Left lung (tissue), 1 donor: ENCODE data around the gene AMN.

DNA sequence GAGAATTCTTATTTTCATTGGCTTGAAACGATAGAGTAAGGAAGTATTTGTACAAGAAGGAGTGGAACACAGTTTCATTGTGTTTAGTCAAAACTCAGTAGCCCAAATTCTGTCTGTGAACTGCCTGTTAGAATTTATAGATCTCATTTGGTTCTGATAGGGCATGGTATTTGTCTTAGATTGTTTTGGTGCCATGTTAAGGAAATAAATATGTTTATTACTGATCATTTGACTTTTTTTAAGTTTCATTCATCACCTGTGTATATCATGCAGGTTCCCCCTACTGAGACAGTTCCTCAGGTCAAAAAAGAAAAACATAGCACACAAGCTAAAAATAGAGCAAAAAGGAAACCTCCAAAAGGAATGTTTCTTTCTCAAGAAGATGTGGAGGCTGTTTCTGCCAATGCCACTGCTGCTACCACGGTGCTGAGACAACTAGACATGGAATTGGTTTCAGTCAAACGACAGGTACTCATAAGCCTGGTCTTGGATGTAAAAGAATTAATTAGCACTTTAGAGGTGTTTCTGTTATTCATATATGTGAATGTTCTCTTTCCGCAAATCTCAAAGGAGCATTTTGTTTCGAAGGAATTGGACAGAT lies 63.0 kb upstream of the TRAF3 start:
- PRO-cap = no peak

DNA sequence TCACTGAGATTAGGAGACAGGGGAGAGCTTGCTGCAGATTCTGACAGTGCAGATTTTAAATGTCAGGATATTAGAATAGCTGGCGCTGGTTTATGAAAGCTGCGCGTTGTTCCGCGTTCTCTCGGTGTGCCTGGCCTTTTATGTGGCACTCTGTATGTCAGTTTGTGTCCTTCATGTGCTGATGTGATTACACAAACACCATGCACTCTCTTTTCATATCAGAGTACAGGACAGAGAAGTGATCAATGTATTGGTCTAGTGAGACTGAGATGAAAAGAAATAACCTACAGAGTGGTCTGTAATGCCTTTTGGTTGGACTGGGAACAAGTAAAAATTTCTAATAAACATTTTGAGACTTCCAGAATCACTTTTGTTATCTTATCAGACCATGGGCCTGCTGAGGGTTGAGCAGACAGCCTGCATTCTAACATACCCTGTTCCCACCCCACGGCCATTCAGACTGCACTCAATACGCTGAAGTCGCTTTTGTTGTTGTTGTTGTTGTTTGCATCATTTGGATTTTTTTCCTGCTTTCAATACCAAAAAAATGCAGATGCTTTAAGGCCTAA lies 49.7 kb upstream of the TRAF3 start:
- PRO-cap = no peak

GRCh38 chr14:102773157-102773458 lies 4.1 kb upstream of the TRAF3 start:
- PRO-cap = no peak

DNA sequence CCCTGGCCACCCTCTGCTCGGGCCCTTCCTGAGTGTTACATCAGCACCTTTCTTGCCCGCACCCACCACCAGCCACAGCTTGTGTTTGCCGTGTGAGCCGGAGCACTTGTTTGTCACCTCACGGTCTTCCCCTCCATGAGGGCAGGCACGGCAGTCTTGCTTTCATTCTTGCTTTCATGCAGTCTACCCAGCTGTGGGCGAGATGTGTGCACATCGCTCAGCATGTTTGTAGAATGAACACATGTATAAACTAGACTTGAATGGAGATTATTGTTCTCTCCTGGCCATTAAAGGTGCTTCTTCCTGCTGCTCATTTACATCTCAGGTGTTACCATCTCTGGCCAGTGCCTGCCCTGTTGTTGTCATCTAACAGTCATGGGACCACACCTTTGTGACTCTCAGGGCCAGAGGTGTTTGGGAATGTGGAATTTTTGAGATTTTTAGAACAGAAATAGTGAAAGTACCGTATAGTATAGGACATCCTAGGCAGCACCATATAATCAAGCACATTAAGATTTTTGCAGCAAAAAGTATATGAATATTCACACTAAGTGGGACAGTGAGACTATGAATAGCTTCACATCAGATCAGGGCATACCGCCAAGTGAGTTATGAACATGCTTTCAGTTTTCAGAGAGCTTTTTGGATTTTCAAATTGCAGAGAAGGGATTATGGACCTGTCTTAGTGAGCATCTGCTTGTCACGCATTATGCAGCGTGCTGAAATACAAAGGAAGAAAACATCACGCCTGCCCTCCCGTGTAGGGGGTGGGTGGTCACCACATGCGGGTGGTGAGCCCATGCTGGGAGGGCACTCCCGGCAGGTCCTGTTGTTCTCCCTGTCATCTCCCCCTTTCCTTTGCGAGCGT lies 42.3 kb downstream of the TRAF3 start:
- PRO-cap = no peak

DNA sequence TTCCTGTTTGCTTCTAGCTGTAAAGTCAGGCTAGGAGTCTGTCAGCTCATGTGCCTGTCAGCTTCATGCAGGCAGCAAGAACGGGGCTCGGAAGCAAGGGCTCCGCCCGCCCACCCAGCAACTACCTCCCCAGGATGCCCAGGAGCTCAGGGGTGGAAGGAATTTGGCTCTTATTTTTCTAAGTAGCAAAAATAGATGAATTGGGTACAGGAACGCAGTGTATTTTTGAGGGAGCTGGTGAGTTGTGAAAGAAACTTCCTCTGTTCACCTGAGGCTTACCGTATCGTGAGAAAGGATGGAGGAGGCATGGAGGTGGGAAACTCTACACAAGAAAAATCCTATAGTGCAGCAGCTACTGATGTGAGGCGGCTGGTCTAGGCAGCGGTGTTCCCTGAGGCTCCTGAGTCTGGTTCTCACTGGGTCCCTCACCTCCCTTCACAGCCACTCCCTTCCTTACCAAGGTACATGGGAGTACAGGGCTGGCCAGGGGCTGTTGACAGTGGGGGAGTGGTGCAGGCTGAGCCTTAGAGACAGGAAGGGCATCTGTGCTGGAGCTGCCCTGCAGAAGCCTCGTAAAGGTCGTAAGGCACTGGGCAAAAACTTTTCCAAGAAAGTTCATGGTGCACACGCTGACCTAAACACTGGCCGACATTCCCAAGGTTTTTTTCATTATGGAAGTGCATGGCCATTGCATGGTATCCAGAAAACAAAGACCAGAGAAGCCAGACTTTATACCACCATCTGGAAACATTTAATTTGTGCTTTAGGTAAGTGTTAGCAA lies 54.3 kb upstream of the AMN start:
- PRO-cap = no peak

DNA sequence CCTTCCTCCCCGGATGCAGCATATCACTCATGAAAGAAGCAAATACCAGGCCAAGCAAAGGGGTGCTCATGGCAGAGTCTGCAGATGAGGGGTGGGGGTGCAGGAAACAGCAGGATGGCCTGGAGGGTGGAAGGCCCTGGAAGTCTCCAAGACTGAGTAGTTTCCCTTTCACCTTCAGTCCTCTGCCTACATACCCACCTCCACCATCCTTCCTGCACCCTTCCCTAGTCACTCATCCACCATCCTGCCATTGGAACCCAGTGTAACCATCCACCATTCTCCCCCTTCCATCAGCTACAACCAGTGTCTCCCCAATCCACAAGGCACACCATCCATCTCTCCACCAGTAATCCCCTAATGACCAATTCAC lies 4.4 kb upstream of the AMN start:
- PRO-cap = no peak

GRCh38 chr14:102922057-102923193 lies at the start of gene AMN:
AMN (plus strand) TSS chr14:102922663.
- PRO-cap = no peak

DNA sequence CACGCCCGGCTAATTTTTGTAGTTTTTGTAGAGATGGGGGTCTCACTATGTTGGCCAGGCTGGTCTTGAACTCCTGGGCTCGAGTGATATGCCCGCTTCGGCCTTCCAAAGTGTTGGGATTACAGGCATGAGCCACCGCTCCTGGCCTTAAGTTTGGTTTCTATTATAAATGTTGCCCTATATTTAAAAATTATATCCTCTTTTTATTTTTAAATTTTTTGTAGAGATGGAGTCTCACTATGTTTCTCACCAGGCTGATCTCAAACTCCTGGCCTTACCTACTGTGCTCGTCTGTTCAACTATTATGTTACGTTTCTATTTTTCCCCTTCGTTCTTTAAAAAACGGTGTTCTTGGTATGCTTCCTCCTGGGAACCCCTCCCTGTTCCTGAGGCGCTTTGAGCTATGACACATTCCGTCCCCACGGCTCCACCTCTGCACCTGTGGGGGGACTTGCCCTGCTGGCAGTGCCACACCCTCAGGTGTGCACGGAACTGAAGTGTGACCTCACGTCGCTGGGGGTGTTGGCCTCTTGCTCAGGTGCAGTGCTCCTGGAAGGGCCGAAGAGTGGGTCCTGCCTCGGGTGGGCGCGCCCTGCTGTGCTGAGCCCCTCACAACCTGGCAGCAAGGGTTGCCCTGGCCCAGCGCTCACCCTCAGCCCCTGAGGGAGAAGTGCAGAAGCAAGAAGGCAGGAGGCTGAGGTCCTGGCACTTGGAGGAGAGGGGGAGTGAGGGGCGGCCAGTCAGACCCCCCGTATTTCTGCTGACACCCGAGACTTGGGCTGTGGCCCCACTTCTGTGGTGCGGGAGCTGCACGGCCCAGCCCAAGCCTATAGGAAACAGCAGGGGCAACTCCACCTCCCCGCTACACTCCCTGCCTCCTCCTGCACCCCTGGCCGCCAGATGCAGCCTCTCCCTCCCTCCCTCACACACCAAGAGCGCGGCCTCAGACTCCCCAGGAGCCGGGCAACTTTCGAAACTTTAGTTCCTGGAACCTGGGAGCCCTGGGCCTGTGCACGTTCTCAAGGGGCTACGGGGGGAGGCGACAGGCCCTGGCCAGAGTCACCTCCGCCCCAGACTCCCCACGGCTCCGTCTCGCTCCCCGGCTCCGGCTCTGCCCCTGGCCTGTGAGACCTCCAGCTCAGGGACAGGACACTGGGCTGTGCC lies 5.0 kb downstream of the AMN start:
- PRO-cap = bidirectional peak, plus-strand start at position 528 of the sequence, minus-strand start at position 388 of the sequence

GRCh38 chr14:102966458-102967409 lies 44.3 kb downstream of the AMN start:
- PRO-cap = no peak

- PRO-cap = no peak
Observed at GRCh38 chr14:102970028-102970568, 47.6 kb downstream of the AMN start.

GRCh38 chr14:103100080-103100792 lies 5.7 kb downstream of the EXOC3L4 start:
- PRO-cap = no peak

DNA sequence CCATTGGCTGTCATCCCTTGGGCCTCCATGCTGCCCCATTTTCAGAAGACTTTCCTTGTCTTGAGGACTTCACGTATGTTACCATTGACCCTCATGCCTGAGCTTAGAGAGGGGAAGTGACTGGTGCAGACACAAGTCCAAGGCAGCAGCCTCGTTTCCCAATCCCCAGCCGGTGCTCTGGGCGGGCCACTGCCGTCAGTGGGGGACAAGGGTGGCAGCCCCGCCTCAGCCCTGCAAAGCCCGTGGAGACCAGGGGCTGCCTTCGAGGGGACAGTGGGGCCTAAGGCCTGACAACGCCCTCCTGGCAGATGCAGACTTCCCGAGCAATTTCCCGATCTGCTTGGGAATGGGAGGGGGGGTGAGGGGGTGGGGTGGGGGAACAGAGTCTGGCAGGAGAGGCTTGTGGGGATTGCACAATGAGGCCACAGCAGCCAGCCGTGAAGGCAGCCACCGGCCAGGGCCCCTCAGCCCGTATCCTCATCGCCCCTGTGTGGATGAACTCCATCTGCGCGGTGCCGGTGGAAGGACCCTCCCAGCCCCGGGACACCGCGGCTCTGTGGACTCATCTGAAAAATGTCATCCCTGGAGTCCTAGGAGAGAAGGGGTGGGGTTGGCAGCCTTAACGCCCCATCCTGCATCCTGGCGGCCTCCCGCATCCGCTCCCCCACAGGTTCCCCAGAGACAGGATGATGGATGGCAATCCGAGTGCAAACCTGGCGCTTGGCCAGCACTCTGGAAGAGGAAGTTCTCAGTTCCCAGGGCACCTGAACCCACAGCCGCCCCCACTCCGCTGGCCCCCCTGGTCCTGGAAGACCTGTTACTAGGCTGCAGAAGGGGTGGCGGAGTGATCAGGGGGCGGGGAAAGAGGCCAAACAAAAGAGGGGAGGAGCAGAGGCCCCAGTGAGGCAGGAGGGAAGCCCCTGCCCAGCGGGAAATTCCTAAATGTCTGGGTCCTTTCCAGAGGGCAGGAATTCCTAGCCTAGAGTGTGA lies 1.4 kb upstream of the TNFAIP2 start:
- PRO-cap = bidirectional peak, plus-strand start at position 106 of the sequence, minus-strand start at position 118 of the sequence; bidirectional peak, plus-strand start at position 900 of the sequence, minus-strand start at position 556 of the sequence

DNA sequence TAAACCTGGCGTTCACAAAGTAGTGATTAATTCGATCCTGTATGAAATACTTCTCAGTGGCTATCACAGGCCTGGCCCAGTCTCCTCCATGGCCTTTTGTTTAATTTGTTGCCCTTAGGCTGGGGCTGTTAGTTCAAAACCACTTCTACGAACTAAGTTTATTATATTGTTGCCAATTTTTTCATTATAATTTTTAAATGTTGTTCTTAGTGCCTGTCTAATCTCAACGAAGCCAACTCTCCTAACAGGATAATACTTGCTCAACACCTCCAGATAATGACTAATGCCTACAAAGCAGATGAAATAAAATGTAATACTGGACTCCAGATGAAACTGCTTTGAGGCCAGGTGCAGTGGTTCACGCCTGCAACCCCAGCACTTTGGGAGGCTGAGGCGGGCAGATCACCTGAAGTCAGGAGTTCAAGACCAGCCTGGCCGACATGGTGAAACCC lies 62.4 kb downstream of the TNFAIP2 start:
- PRO-cap = no peak

- PRO-cap = no peak
Observed at GRCh38 chr14:103201818-103202280, 78.6 kb downstream of the TNFAIP2 start.

DNA sequence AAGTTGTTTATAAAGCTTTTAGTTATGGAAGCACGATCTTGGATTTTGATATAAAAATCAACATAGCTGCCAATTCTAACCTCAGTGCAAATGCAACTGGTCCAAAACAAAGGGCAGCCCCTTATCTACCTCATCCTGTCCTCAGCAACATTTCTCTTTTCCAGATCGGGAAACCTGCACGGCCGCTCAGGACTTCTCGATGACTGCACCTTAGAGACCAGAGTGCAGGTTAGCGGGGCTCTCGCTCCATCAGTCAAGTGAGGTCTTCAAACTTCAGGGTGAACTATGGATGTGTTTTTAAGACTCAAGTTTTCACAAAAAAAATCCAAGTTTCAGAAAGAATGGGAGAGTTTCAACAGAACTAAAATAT lies 1.5 kb upstream of the EIF5 start:
- PRO-cap = no peak

DNA sequence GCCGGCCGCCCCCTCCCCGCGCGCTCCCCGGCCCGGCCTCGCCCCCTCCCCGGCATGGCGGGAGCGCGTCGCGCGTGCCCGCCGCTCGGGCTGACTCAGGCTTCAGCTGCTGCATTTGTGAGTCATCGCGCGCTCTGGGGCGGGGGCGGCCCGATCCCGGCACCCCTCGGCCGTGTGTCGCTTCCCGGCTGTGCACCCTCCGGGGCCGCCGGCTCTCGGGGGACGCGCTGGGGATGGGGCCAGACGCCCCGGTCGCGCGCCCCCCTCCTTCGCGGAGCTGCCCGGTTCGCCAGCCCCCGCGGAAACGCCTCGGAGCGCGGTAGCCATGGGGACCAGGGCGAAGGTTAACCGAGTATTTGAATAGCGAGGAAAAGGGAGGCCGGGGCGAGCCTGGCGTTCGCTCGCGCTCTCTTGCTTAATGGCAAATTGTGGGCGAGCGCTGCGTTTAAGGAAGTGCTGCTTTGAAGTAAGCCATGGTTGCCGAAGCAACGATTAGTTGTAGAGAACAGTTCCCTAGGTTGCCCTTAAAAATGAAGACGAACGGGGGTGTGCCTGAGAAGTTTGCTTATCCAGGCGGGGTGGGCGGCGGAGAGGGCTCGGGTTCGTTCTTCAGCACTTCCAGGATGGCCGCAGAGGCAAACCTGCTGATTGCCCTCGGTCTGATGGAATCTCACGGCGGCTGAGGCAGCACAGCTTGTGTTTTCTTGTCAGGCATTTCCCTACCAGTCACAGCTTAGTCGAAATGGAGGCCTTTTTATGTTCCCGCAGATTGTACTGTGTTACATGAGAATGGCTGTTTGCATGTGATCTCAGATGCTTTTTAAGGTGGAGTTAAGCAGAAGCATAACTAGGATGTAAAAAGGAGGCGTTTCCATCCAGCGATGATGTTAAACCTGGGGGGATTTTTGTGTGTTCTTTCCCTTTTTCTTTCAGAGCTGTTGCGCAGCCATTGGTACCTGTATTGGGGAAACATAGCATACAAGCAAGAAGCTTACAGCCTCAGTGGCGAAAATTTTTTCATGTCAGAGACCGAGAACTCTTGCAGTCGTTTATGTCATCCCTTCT lies 1.0 kb downstream of the EIF5 start:
- PRO-cap = bidirectional peak, plus-strand start at position 536 of the sequence, minus-strand start at position 420 of the sequence

DNA sequence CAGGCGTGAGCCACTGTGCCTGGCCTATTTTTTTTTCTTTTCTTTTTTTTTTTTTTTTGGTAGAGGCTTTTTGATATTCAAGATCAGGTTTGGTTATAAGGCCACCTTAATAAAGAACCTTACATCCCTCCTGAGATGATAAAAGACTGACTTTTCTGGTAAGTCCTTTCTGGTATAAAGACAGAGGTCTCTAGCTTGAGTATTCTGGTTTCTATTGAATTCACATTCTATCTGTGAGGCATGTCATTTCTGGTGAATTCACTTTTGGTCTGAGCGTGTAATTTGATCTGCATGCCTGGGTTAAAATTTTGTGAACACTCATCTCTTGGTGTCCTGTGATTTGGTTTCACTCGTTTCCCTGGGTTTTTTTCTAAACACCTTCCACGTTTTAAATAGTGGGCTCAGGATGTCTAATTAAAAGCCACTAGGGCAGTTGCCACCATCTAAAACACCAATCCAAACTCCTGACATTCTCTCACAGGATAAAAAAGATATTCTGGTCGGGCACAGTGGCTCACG lies 12.2 kb downstream of the EIF5 start:
- PRO-cap = no peak

DNA sequence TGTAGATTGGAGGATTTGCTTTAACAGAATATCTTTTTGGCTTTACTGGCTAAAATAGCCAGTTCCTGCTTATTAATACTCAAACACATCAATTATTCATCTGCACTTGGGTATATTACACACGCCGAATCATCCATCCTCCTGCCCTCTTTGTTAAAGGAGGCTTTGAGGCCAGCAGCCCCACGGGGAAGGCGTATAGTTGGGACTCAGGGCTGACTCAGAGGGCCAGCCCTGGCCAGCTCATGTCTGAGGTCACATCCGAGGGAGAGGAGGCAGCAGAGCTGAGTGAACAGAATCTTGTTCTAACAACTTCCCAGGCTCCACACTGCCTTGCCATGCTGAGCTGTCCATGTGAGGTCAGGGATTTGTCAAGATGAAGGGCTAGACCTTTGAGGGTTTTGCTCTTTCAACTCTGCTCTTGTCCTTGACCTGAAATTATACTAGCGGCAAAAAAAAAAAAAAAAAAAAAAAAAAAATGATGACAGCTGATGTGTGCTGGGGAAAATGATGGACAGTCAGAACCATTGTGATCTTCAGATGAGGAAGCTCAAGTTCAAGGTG lies 12.6 kb upstream of the MARK3 start:
- PRO-cap = no peak

DNA sequence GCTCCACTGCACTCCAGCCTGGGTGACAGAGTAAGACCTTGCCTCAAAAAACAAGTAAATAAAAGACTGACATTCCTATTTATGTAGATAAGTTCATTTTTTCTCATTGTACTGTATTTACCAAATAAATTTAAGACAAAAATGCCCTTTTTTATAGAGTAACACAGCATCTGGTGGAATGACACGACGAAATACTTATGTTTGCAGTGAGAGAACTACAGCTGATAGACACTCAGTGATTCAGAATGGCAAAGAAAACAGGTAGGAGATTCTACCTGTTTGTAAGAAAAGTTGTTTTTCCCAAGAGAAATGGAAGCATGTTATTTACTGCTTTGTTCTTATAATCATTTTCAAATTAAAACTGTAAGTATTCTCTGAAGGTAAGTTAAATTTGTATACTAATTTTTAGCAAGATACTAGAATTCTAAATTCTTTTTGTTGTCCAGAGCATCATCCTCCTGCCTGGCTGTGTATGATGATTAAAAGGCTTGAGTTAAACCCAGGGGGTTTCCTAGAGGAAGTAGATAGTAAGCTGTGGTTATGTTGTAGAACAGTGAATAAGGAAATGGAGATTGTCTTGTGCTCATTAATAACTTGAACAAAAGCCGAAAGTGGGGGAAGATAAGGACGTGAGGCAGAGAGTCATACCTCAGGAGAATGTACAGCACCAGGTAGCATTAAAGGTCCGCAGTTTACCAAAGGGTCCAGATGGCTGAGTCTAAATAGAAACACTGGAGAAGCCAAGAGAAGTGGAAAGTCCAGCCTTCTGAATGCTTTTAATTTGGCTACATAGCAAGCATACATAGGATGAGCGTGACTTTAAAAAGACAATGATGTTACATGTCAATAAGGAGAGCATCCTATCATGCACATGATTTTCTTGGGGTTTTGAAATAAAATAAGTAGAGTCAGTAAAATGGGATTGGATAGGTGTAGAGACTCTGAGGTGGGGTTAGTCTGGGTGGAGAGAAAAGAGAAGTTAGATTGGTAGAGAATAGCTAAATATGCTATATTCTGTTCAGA lies 42.1 kb downstream of the CKB start:
- PRO-cap = no peak

- PRO-cap = no peak
Observed at GRCh38 chr14:103543690-103544243, 14.8 kb downstream of the TRMT61A start.